ENCODE measurements around a stretch of chr6.

- PRO-cap: no peak
Measured at GRCh38 chr6:13687020-13687697, 24.5 kb downstream of the RANBP9 start.

GRCh38 chr6:13687698-13688361, 23.8 kb downstream of the RANBP9 start:
- PRO-cap: no peak

GRCh38 chr6:13710087-13710370, 1.6 kb downstream of the RANBP9 start:
- PRO-cap: no peak

DNA sequence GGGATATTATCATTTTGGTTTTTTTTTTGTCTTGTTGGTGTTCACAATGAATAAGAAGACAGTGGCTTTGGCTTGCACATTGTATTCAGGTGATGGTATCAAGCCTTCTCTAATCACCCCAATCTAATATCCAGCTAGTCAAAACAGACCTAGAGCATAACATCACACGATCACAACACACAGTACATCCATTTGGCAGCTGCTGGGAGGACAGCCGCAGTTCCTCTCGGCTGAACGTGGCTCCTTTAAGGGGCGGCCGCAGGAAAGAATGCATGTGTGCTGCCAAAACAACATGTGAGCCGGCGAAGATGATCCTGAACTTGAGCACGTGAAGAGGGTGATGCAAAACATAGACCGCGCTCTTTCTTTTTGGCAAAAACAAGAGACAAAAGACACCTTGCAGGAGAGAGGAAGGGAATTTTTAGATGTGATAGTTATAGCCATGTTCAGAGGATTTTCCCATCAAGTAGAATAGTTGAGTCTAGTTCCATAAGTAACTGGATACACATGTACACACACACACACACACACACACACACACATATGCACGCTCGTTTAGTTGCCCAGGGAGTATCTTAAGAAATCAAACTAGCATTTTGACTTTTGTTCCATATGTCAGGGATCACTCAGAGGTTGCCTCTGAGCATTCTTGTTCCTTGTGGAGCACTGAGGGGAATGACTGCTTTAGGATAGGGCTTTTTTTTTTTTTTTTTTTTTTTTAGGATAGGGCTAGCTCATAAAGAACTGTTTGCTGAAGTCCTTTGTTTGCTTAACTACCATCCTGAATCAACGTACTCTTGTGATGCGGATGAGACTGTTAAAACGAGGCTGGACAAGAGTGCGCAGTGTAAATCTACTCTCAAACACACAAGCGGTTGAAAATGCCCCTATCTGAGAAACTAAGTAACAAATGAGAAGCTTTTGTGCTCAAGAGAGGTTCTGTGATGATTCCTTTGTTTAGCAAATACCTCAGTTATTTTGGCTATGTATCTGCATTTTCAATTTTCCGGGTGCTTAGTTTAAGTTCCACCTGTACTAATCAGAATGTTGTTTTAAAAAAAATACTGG, 21.7 kb upstream of the RANBP9 start:
- PRO-cap: no peak

DNA sequence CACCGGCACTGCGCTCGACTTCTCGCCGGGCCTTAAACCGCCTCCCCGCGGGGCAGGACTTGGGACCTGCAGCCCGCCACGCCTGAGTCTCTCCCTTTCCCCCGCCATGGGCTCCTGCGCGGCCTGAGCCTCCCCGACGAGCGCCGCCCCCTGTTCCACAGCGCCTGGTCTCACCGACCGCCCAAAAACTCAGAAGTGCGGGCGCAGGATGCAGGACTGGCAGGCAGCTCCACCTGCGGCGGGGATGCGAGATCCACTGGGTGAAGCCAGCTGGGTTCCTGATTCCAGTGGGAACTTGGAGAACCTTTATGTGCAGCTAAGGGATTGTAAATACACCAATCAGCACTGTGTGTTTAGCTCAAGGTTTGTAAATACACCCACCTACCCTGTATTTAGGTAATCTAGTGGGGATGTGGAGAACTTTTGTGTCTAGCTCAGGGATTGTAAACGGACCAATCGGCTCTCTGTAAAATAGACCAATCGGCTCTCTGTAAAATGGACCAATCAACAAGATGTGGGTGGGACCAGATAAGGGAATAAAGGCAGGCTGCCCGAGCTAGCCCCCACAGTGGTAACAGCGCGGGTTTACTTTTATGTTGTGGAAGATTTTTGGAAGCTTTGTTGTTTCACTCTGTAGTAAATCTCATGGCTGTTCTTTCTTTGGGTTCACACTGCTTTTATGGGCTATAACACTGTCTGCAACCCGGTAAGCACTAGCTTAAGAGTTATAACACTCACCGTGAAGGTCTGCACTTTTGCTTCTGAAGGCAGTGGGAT, 31.9 kb upstream of the RANBP9 start:
- PRO-cap: no peak

DNA sequence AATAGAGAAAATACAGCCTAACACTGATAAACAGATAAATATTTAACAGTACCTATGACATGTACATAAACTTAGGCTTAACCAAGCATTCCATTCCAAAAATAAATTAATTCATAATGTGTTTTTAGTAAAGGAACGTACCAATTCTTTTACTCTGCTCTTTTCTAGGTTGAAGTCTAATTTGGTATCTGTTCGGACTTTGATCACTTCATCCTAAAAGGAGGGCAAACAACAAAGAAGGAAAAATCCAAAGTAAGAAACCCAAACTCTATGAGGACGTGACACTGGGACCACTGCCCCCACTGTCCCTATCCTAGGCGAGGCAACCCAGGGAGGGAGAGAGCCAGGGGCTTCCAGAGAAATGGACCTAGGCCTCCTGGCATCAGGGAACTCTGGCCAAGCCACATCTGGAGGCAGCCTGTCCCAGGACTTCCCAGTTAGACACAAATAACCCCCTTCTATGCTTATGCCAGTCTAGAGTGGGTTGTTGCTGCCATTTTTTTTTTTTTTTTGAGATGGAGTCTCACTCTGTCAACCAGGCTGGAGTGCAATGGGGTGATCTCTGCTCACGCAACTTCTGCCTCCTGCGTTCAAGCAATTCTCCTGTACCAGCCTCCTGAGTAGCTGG, 15.6 kb downstream of the MCUR1 start:
- PRO-cap: no peak

- PRO-cap: no peak
Measured at GRCh38 chr6:13812947-13813382, 1.4 kb downstream of the MCUR1 start.

DNA sequence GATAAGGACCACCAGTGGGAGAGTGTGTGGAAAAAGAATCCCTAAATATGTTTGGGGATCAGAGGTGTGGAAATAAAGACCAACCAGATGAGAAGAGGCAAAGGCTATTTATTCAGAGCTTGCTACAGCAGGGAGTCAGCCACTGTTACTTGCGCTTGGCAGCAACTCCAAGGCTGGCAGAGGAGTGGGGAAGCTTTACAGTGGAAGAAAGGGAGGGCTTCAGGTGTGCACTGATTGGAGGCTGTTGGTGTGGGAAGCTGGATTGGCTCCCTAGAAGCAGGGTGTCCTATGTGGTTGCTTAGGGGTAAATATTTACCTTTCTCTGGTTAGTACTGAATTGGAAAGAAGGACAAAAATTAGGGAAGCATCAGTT, 34.5 kb upstream of the MCUR1 start:
- PRO-cap: no peak

DNA sequence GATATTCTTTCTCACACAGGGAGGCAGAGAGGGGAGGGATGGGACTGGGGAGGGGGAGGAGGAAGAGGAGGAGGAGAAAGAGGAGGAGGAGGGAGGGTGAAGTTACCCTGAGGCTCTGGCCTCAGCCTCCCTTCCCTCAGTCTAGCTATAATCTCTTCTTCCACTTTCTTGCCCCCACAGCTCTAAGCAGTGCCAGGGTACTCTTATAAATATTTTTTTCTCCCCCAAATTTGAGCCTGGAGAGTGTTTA, 141.2 kb downstream of the CD83 start:
- PRO-cap: unidirectional peak, plus-strand start at position 56 of the sequence

- PRO-cap: no peak
Measured at GRCh38 chr6:14921080-14921780, 324.6 kb upstream of the JARID2 start.

GRCh38 chr6:15017238-15017816, 228.5 kb upstream of the JARID2 start:
- PRO-cap: no peak

DNA sequence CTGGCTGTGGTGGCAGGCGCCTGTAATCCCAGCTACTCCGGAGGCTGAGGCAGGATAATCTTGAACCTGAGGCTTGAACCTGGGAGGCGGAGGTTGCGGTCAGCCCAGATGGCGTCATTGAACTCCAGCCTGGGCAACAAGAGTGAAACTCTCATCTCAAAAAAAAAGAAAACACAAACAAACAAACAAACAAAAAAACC, 41.0 kb downstream of the JARID2 start:
- PRO-cap: no peak

DNA sequence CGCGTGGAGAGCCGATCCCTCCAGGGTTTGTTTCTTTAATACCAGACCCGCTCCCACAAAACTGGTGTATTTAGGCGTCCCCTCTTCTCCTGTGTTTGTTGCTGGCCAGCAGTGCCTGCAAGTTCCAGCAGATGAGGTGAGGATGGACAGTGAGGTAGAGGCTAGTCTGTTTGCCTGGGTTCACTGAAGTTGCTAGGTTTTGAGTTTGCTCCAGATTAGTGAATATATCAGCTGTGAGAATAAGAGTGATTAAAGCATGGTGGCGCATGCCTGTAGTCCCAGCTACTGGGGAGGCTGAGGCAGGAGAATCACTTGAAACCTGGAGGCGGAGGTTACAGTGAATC, 71.9 kb downstream of the JARID2 start:
- PRO-cap: no peak

- PRO-cap: no peak
Measured at GRCh38 chr6:15322039-15322723, 76.3 kb downstream of the JARID2 start.

GRCh38 chr6:15331112-15331486, 85.2 kb downstream of the JARID2 start:
- PRO-cap: no peak

DNA sequence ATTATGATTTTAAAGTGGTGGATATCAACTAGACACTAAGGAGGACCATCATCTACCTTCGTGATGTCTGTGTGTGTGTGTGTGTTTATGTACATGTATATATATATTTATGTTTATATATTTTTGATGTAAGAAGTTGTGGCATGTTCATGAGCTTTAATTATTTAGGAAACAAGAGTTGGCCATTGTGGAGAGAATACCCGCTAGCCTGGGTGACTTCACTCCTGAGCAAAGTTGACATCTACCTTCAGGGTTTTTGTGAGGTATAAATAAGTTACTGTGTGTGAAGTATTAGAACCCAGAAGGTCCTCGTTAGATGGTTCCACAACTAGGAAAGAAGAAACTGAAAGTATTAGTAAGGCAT, 153.5 kb downstream of the JARID2 start:
- PRO-cap: no peak

DNA sequence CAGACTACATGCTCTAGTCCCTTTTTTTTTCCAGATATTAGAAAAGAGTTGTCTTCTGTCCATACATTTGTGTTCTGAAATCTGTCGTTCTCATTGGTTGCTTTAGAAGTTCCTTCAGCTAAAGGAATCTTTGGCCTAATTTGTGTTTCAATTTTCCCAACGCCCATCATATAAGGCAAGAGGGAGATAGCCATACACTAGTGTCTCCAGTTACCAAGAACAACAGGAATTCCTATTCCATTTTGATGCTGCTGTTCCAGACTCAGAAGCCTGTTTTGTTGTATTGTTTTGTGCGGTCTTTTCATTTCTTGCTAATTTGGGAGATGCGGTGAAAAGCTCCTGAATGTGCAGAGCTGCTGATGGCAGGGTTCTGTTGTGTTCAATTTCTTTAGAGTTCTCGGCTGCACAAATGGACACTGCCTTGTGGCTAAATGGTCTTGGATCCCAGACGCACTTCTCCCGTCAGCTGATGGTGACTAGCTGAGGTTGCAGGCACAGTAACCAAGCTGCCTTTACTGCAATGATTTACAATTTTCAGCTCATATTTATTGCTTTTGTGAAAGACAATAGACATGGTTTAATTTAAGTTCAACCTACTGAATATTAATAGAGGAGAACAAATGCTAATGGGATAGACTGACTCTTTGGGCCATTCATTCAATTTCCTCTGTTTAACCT, 159.2 kb downstream of the JARID2 start:
- PRO-cap: no peak

DNA sequence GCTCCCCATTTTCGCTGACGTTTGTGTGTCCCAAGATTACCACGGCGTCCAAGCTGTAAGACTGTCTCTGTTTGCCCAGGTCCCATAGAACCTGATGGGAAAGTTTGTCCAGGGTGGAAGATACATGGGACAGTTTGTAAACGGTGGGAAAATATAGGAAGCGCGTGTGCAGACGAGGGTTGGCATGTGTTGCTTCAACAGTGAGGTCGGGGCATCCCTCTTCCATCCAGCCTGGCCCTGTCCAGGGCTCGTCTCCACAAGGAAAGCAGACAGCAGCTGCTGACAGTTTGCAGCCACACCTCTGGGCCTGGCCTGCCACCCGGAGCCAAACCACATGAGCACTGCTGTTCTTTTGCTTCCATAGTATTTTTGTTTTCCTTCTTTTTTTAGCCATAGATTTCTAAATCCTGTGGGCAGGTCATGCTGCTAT, 167.6 kb downstream of the DTNBP1 start:
- PRO-cap: no peak

DNA sequence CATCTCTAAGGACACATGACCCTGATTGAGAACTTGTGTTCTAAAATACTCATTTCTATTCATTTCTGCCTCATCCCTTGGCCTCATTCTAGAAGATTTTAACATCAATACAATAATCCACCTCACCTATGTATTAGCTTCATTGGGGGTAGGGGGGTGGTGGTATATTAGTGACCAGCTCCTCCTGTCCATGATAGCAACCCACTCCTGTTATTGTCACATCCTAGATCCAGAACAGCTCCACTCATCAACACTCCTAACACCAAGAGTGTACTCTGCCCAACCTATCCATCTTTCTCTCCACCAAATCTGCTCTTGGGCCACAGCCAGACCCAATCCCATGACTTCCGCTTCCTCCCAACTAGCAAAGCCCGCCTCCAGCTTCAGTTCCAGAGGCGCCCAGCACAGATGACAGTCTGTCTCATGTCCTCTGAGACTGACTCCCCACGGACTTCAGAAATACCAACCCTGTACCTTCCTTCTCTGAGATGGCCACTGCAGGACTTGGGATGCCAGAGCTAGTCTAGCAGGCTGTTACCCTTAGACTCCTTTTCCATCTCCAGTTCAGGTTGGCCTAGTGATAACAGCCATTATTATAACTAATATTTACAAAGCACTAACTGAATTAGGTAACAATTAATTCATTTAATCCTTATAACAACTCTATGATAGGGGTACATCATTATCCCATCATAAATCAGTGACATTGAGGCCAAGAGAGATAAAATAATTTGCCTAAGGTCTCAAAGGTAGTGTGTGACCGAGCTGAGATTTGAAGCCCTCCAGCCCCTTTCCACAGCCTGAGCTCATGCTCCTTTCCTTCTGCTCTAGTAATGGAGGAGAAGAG, 48.5 kb downstream of the DTNBP1 start:
- PRO-cap: no peak

GRCh38 chr6:15621269-15622164, 41.3 kb downstream of the DTNBP1 start:
- PRO-cap: no peak

Data from SP-49 (cell line).